Caco-2 (cell line): ENCODE results near the genes NANOS2, PNMA8B and FKRP.

DNA sequence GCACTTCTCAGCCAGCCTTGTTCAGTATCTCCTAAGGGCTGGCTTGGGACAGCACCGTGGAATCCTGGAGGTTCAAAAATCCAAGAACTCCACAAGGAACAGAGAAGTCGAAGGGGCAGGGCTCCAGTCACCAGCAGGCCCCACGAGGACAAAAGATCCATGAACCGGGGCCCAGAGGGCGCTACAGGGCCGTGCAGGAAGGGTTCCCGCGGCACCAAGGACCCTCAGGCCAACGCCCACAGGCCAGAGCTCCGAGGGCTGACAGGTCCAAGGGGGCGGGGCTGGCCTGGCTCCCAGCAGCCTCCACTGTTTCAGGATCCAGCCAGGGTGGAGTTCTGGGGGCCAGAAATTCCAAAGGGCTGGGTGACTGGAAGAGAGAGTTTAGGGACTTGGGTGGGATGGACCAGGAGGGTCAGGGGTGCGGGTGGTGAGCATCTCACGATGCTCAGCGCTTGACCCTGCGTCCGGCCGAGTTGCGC, 707 bp downstream of the NANOS2 start:
- PRO-cap = no peak
- RRBS = 93% methylated on average over 3 of the region's 18 CpGs

GRCh38 chr19:45914639-45915168, at the start of gene NANOS2:
NANOS2 (minus strand) TSS chr19:45914778.
- PRO-cap = no peak
- RRBS = no CpG with 5 or more reads among the region's 5 CpGs

- PRO-cap = no peak
- RRBS = no CpG with 5 or more reads among the region's 21 CpGs
These were observed 38.2 kb upstream of the IGFL4 start for GRCh38 chr19:46079066-46079265.

- PRO-cap = no peak
- RRBS = no CpG with 5 or more reads among the region's 2 CpGs
These were observed 7.9 kb upstream of the IGFL3 start for GRCh38 chr19:46132336-46132747.

- PRO-cap = no peak
- RRBS = no CpG with 5 or more reads among the region's 5 CpGs
These were observed 32.7 kb downstream of the IGFL2 start for GRCh38 chr19:46180559-46181289.

DNA sequence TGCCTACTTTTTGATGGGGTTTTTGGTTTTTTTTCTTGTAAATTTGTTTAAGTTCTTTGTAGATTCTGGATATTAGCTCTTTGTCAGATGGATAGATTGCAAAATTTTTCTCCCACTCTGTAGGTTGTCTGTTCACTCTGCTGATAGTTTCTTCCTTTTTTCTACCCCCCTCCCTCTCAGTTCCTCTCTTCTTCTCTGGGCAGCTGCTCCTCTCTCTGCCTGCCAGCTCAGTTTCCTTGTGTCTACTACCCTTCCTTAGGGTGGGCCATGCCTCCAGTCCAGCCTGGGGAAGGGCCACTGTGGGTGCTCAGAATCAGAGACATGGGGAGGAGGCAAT, 37.0 kb downstream of the IGFL2 start:
- PRO-cap = no peak

DNA sequence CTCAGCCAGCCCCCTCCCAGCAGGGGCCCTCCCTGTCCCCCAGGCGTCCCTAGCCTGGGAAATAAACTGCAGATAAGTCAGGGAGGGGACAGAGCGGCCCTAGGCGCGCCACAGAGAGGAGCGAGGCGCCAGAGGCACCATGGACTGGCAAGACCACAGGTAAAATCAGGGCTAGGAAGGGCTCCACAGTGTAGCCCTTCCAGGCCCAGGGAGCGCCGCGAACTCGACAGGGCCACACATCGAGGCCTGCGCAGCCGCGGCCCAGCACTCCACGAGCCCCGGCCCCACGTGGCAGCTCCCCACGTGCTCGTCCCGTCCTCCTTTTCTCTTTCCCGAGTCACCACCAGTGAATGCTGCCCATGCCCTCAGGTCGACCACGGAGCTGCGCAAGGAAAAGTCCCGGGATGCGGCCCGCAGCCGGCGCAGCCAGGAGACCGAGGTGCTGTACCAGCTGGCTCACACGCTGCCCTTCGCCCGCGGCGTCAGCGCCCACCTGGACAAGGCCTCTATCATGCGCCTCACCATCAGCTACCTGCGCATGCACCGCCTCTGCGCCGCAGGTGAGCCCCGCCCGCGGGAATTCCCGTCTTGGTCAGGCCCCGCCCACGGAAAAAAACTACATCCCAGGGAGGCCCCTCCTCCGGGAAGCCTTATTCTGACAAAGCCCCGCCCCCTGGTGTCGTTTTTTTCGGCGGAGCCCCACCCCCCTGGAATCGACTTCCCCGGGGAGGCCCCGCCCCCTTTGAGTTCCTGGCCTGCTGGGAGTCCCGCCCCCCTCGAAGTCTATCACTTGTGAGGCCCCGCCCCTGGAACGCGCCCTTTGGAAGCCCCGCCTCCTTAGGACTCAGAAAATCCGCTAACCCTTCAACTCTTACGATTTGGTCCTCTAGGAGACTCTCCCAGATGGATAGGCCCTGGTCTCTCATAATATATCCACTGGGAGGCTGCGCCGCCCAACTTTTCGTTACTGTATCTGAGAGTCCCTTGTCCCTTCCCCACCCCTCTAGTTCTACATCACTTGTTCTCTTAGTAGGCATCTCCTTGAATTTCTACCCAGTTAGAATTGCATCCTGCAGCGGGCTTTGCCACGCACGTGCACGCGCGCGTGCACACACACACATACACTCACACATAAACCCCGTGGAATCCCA, 7.1 kb downstream of the HIF3A start:
- PRO-cap = bidirectional peak, plus-strand start at position 91 of the sequence, minus-strand start outside the sequence; bidirectional peak, plus-strand start at position 346 of the sequence, minus-strand start at position 228 of the sequence; unidirectional peak, minus-strand start at position 553 of the sequence
- RRBS = 8% methylated on average over 10 of the region's 74 CpGs

DNA sequence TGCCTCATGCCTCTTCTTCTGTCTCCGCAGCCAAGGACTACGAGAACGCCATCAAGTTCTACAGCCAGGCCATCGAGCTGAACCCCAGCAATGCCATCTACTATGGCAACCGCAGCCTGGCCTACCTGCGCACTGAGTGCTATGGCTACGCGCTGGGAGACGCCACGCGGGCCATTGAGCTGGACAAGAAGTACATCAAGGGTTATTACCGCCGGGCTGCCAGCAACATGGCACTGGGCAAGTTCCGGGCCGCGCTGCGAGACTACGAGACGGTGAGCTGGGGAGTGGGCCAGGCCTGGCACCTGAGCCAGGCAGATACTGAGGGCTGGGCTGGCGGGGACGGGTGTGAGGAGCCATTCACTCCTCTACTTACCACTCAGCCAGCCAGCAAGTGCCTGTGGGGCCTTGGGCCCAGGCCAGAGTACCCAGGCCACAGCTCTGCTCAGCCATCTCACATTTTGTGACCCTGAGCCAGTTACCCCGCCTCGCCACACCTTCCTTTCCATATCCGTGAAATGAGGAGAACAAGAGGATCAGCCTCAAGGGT, 6.9 kb downstream of the PPP5C start:
- PRO-cap = no peak
- RRBS = no CpG with 5 or more reads among the region's 24 CpGs

DNA sequence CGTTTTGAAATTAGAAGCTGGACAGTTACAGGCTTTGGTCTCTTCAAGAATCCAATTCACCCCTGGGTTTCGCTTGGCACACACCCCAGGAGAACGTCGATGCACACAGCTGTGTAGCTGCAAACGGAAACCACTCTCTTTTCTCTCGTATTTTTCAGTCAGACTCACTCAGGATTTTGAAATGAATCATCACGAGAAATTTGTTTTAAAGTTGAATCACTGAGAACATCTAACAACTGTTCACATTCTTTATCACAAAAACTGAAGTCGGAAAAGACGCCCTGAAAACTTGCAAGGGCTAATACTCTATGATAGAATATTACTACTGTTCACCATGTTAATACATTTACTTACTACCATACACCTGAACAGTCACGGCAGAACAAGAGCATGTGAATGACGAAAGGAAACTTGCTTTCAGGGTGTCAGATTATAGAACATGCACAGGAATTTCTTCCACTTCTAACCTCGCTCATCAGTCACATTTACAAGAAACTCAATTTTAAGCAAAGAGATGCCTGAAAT, 4.7 kb downstream of the PNMA8A start:
- PRO-cap = no peak
- RRBS = no CpG with 5 or more reads among the region's 12 CpGs

GRCh38 chr19:46492875-46493183, 2.8 kb downstream of the PNMA8B start:
- PRO-cap = no peak
- RRBS = no CpG with 5 or more reads among the region's 10 CpGs

DNA sequence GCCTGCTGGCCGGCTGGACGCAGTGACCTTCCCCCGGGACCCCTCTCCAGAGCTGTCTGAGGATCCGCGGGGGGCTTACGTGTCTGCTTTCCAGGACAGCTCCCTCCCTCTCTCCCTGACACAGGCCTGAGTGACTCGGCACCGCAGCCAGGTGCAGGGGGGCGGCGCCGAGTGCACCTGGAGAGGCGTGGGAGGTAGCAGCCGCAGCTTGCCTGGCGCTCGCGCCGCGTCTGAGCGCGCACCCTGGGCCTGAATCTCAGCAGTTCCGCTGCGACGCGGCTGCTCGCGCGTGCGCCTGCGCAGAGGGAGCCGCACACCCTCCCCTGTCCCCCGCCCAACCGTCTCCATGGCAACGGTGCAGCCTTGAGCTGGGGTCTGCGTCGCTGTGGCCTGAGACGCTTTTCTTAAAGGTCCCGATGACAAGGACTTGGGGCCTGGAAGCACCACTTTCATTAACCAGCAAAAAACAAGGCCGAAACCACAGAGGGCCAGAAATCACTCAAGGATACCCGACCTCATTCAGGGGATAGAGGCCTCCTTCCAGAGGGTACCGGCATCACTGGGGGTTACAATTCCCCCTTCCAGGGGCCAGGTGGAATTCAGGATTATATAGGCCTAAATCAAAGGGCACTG, at the start of gene PNMA8B:
Gene PNMA8B, minus strand, starts transcription at position 232 of the 633 bp plus-strand sequence.
- PRO-cap = no peak
- RRBS = 59% methylated on average over 1 of the region's 40 CpGs

DNA sequence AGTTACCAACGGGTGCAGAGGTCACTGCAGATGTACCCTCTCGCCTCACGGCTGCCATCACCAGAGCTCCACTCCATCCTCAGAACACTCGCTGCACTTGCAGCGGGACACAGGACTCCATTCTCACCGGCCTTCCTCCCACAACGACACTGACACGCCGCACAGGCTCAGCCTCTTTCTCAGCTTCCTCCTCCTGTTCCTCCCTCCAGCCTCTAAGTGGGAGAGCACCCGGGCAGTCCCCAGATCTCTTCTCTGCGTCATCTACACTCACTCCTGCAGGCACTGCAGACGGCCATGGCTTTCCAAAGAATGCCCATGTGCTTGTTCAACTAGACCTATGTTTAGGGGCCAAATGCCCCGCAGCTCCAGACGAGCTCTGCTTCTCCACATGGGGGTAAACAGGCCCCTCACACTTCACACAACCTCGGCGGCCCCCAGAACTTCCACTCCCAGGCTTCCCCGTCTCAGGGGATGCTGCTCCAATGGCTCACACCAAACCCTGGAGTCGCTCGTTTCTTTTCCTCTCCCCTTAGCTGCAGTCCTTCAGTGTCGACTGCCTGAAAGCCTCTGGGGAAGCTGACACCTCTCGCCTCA, 14.2 kb upstream of the FKRP start:
- PRO-cap = no peak
- RRBS = 93% methylated on average over 5 of the region's 21 CpGs

DNA sequence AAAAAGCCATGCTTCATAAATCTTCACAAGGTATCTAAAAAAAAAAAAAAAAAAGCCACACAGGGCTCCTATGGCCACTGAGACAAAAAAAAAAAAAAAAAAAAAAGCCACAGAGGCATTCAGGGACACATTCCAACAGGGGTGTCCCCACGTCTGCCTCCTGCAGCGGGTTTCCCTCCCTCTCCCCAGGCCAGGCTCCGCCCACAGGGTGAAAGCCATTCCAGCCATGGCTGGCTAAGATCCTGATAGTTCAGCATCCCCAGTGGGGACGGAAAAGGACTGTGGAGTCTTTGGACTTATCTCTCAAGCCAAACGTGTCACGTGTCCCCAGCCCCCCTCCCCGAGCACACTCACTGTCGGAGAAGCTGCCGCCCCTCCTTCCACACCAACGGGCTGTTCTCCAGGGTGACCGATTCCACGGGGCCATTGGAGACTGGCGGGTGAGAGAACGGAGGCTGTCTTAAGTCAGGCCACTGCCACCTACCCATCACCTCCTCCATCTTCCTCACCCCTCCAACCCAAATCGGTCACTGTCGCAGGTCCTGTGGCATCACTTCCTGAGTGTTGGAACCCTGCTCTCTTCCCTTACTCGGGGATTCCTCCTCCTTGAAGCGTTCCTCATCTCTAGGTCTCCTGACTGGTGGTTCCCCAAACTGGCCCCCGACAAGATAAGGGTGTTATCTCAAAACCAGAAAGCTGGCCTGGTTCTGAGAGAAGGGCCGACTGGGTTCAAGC, 9.2 kb upstream of the FKRP start:
- PRO-cap = no peak
- RRBS = no CpG with 5 or more reads among the region's 20 CpGs

DNA sequence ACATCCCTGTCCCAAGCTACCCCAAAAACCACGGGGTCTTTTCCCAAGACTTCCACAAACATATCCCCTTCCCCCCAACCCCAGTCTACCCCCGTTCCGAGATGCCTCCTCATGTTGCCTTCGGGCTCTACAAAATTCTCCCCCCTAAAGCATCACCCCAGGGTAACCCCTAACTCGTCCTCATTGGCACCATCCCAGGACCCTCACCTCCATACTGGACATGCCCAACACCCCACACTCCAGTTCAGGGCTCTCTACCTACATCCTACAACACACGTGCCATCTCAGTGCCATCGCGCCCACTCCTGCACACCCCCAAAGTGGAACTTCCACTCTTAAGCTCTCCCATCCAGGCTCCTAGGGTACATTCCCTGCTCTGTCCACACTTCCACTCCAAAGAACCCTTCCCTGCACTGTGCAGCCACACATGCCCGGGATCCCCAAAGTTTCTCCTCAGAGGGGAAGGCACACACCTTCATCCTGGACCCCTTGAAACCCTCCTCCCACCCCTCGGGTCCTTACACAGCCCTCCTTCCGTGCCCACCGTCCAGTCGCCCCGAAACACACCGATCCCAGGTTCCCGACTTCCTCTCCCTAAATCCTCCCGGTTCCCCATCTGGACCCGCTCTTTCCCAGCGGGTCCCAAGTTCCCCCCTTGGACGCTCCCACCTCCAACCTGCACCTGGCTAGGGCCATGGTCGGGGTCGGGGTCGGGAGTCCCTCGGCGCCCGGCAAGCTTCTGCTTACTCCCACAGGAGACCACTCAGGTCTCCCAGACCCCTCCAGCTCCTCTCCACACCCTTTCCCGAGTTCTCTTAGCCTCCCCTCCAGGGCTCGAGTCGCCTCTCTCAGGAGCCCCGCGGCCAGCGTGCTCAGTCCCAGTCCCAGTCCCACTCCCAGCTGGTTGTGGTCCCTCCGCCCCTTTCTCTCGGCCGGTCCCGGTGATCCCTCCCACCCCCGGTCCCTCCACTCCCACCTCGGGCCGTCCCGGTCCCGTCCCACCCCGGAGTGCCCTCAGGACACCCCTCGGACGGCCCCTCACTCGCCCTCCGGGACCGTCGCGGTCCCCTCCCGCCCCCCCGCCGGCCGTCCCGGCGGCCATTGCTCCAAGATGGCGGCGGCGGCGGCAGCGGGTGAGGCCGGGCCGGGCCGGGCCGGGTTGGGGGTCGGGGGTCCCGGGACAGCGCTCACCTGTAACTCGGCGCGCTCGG, at the start of gene FKRP:
Gene FKRP, plus strand, starts transcription at position 1,100 of the 1,211 bp plus-strand sequence.
- PRO-cap = unidirectional peak, plus-strand start at position 681 of the sequence; bidirectional peak, plus-strand start at position 1,109 of the sequence, minus-strand start at position 902 of the sequence
- RRBS = 3% methylated on average over 25 of the region's 71 CpGs

DNA sequence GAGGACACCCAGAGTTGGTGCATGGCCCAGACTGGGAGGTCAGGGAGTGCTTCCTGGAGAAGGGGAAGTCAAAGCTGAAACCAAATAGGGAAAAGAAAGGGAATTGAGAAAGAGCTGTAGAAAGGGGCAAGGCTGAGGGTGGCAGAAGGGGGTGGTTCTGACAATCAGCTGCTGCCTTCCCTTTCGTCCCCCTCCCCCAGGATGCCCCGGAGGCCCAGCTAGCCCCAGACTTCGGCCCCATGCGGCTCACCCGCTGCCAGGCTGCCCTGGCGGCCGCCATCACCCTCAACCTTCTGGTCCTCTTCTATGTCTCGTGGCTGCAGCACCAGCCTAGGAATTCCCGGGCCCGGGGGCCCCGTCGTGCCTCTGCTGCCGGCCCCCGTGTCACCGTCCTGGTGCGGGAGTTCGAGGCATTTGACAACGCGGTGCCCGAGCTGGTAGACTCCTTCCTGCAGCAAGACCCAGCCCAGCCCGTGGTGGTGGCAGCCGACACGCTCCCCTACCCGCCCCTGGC, 9.0 kb upstream of the STRN4 start:
- PRO-cap = no peak
- RRBS = no CpG with 5 or more reads among the region's 24 CpGs

DNA sequence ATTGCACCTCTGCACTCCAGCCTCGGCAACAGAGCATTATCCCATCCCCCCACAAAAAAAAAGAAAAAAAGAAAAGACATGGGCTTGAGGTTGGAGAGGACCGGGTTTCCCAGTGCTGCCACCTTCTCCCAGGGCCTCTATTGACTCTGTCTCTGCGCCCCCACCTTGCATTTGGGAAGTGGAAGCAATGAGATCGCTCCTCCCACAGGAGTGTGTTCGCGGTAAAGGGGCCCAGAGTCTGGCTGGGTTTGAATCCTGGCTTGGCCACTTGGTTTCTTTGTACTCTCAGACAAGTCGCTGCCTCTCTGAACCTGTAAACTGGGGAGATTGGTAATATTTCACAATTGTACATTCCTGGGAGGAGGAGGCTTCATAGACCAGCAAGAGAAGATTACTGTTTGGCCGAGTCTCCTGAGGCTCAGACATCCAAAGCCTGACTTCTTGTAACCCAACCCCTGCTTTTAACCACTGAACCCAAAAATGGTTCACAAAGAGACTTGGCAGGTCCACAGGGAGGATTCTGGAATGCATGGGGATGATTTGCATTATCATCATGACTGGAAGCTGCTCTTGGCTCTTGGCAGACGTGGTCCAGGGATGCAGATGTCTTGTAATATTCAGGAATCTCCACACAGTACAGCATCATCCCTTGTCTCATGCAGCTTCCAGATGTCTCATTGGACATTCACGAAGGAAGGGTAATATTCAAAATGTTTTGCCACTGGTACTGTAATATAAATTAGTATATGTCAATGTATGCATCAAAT, 13.6 kb upstream of the STRN4 start:
- PRO-cap = no peak
- RRBS = no CpG with 5 or more reads among the region's 10 CpGs

DNA sequence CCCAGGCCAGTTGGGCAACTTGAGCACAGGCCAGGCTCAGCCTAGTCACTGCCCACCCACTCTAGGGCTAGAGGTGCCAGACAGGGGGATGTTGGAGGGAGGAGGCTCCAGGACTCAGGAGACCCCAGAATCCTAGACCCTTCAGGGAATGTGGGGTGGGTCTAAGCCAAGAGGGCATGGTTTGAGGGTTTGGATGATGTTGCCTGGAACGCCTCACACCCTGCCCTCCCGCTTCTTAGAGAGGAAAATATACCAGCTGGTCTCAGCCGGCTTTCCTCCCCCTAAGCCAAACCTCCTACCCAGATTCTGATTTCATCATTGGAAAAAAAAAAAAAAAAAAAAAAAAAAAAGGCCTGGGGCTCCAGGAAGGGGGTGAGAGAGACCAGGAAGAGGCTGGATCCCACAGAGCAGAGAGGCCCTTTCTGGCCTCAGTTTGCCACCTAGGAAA, 8.0 kb upstream of the SLC1A5 start:
- PRO-cap = no peak
- RRBS = no CpG with 5 or more reads among the region's 3 CpGs

DNA sequence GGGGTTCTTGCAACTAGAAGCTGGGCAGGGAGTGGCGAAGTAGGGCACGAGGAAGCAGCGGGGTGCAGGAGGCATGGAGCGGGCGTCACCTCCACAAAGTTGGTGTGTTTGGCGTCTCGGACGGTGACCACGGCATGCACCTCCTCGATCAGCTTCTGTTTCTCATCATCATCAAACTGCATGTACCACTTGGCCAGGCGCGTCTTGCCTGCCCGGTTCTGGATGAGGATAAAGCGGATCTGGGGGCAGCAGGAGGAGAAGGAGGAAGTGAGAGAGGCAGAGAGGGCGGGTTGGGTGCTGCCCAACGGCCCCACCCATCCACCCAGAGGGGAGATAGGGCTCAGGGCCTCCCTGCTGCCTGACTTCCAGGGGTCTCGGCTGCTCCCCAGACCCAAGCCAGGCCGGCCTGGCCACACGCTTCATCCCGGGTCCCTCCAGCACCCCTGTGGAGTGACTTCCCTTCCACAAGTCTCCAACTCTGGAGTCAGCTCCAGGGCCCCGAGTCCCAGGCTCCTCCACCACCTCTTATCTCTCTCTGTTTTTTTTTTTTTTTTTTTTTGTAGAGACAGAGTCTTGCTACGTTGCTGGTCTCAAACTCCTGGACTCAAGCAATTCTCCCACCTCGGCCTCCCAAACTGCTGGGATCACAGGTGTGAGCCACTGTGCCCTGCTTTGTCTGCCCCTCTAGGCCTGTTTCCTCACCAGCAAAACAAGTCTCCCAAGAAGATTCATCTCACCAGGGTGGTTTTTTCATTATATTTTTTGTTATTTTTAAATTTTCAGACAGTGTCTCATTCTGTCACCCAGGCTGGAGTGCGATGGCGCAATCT, 4.5 kb downstream of the AP2S1 start:
- PRO-cap = no peak
- RRBS = no CpG with 5 or more reads among the region's 25 CpGs

- PRO-cap = no peak
- RRBS = no CpG with 5 or more reads among the region's 9 CpGs
These were observed 1.4 kb downstream of the AP2S1 start for GRCh38 chr19:46849155-46849656.

- PRO-cap = bidirectional peak, plus-strand start at chr19:46861479, minus-strand start at chr19:46861422
- RRBS = 2% methylated on average over 13 of the region's 25 CpGs
These were observed 439 bp downstream of the ARHGAP35 start for GRCh38 chr19:46861302-46861569.